GM23248 (cell line): ENCODE measurements around a stretch of chr18.

DNA sequence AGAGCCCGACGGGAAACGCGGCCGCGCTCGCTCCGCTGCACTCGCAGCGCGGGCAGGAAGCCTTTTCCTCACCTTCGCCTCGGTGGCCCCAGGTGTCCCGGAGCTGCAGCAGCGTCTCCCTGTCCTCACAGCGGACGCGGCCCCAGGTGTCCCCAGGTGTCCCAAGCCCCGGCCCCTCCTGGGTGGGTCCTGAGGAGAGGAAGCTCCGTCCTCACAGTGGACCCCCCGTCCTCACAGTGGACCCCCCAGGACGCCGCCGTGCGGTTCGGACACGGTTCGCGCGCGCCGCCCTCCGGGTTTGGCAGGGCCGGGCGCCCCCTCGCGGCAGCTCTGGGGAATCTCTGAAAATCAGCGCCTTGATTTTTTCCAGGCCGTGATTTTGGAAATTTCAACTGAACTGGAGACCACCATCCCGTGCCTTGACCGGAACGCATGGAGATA lies 23.8 kb upstream of the TUBB8B start:
- RAMPAGE, long total RNA, result no peak

GRCh38 chr18:109025-109584 lies 49.3 kb upstream of the USP14 start:
- RAMPAGE, long total RNA, result no peak

GRCh38 chr18:210780-212064 lies 52.9 kb downstream of the USP14 start:
- RAMPAGE, long total RNA, result no peak

DNA sequence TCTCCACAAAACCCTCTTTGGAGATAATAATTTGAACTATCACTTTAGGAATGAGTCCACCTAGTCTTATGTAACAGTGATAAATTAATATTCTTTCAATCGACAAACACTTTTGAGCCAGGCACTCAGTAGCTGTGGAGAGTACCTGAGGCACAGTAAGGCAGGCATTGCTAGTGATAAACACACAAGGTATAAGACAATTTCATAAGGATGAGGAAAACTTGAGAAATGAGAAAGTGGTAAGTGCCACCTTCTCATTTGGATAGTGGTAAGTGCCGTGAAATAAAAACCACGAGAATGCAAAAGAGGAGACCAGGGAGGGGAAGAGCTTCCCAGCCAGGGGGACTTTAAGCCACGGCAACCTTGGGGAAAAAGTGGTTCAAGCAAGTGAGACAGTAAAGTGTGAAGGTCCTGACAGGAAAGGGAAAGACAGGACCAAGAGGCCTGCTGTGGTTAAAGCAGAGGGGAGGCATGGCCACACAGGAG lies 50.4 kb downstream of the THOC1 start:
- RAMPAGE, long total RNA, result no peak

DNA sequence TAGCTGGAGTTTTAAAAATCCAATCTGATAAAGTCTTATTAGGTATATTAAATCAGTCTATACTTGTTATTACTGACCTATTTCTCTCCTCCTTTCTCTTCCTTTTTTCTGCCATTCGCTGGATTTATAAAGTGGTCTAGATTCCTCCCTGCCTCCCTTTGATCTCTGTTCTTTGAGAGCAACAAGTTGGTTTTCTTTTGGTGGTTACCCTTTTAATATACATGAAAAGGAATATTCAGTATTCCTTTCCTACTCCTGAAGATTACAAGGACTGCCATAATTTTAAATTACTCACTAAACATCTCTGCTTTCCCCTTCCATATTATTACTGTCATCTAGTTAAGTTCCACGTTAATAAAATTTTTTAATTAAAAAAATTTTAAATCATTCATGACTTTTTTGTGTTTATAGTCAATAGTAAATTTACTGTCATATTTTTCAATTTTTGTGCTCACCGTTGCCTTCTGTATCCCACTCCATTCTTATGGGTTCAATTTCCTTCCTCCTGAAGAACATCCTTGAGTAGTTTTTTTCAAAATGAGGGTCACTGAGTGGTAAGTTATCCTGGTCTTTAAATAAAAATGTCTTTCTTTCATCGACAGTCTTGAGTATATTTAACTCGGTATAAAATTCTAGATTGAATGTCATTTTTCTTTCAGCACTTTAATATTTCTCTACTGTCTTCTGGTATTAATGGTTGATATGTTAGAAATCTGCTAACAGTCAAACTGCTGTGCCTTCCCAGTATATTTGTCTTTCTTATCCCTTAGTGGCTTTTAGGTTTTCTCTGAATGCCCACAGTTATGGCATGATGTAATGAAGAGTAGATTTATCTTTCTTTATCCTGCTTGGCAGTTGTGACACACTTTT lies 23.8 kb downstream of the THOC1 start:
- RAMPAGE, long total RNA, result no peak

DNA sequence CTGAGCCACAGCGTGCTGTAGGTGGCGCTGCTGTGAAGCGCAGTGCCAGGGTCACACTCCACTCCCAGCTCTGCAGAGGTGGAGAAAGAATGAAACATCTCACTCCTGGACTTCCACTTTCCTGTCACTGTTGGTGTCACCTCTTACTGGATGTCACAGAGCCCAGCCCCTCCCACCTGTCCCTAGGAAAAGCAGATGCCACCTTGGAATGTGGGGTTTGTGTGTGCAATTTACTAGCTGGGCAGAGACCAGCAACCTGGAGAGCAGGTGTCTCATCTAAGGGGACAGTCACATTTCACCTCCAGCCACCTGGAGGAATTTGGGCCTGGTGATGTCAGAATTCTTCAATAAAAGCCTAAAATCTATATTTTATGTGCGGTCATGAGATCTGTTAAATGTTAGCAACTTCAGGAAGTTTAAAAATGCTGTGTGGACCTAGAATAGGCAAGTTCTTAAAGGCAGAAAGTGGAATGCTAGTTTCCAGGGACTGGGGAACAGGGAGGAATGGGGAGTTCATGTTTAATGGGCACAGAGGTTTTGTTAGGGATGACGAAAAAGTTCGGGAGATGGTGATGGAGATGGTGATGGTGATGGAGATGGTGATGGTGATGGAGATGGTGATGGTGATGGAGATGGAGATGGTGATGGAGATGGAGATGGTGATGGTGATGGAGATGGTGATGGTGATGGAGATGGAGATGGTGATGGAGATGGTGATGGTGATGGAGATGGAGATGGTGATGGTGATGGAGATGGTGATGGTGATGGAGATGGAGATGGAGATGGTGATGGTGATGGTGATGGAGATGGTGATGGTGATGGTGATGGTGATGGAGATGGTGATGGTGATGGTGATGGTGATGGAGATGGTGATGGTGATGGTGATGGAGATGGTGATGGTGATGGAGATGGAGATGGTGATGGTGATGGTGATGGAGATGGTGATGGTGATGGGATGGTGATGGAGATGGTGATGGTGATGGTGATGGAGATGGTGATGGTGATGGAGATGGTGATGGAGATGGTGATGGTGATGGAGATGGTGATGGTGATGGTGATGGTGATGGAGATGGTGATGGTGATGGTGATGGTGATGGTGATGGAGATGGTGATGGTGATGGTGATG lies 9.2 kb downstream of the TYMS start:
- RAMPAGE, long total RNA, result no peak

GRCh38 chr18:832037-832545 lies 20.0 kb upstream of the YES1 start:
- RAMPAGE, long total RNA, result no peak

DNA sequence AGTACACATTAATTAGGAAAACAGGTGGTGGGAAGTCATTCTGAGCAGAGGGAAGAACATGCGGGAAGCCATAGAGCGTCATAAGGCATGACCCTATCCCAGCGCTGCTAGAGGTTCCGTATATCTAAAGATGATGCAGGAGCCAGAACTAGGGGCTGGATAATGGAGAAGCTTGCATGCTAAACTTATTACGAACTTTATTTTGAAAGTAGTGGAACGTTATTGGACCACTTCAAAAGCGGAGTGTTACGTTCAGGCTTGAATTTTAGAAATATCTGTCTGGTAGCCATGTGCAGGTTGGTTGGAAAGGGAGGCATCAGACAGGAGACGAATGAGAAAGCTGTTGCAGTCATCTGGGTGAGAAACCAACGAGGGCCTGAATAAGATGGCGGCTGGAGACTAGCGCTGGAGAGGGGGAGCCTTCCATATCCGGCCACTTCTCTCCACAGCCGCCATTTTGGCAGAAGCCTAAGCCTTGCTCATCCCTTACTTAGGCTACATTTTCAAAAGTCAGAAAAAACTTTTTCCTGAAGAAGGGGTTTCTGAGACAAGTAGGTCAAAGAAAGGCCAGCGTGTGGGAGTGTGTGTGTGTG lies 220.8 kb downstream of the METTL4 start:
- RAMPAGE, long total RNA, result no peak

DNA sequence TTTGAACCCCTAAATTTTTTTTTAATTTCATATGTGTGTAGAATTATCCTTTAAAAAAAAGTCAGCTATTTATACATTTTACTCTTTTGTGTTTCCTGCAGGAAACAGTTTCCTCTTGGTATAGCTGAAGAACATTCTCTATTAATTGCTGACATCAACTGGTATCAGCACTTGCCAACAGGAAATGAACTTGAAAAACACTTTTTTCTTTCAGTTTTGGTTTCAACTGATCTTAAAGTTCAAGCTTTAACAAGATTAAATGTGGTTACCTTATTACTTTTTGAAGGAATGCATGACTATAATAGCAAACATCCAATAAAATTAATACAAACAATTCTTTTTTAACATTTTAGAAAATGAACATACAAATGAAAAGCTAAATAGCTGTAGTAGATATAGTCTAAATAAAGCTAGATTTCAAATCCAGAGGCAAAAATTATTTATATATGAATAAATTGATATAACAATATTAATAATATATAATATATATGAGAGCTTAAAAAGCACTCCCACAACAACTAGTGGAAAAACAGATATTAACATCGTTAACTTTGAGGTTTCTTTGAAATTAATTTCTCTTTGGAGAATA lies 34.4 kb downstream of the NDC80 start:
- RAMPAGE, long total RNA, result no peak

DNA sequence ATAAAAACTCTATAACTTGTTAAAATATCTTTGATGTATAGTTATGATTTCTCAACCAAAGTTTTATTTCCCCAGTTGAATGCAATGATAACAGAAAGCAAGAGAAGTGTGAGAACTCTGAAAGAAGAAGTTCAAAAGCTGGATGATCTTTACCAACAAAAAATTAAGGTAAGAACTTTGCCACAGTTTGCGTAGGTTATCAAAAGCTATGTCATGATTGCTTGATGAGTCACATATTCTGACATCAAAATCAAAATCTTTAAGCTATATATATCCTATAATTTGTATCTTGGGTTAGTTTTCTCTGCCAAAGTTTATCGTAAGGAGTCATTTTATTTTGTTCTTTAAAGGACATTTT lies 35.0 kb downstream of the NDC80 start:
- RAMPAGE, long total RNA, result no peak

- RAMPAGE, long total RNA, result no peak
These were observed 18.1 kb upstream of the SMCHD1 start for GRCh38 chr18:2637395-2637806.

DNA sequence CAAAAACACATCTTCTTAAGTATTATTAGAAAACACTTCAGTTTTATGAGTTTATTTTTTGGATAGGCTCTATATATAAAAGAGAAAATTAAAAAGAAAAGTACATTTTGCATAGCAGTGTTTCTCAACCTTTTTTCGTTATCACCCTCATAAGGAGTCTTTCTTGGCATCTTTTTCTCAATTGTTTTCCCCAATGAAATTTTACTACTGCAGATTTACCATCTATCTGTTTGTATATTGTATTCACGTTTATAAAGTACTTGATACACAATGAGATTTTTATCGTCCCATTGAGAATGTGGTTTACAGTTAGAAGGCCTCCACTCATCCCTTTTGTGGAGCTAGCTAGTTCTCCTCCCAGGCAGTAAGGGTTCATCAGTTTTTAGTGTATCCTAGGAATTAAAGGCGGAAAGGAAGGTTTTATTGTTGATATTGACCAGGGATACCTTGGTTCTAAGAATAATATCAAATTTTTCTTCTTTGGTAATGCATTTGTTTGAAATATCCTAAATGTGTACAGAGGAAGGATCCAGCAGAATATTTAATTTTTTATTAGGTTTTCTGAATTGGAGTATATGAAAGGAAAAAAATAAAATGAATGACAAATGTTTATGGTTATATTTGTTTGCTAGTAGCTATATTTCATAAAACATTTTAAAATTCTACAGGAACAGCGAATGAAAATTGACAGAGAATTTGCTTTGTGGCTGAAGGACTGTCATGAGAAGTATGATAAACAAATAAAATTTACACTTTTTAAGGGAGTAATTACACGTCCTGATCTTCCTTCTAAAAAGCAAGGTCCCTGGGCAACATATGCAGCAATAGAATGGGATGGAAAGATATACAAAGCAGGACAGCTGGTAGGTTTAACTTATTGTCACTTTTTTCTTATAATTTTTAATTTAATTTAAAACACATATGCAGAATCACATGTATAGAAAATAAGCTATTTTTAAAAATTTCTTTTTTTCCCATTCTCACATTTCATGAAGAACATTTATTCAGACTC lies 47.8 kb downstream of the SMCHD1 start:
- RAMPAGE, long total RNA, result no peak

DNA sequence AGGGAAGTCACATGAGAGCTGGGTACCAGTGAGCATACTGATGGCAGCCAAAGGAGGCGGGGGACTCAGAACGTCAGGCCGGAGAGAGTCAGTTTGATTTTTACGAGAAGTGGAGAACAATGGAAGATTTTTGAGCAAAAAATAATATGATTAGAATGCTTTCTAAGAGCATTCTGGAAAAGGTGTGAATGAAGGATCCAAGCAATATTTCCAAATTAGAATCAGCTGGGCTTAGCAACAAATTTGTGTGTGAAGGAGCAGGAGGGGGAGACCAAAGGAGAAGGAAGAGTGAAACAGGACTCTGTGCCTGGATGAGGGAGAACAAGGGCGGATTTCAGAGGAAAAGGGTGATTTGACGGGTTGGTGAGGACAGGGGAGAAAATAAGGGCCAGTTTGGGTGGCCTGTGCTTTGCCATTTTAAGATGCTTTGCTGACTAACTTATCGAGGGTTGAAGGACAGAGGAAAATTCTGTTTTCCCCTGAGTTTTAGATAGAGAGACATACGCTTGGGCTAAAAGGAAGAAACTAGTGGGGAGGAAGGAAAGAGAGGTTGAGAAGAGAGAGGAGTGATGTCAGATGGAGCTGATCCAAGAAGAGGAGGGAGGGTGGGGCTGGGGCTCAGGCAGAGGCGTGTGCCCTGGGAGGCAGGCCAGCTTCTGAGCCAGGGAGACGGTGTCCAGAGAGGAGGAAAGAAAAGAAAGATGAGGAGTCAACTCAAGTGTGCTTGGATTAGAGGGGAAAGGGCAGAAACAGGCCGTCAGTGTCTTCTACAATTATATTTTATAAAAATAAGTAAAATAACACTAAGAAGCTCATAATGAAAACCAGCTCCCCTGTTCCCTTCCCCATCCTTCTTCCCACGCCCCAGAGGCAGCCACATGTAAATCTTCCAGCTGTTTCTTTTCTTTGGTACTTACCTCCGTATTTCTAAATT lies 56.0 kb downstream of the EMILIN2 start:
- RAMPAGE, long total RNA, result no peak

DNA sequence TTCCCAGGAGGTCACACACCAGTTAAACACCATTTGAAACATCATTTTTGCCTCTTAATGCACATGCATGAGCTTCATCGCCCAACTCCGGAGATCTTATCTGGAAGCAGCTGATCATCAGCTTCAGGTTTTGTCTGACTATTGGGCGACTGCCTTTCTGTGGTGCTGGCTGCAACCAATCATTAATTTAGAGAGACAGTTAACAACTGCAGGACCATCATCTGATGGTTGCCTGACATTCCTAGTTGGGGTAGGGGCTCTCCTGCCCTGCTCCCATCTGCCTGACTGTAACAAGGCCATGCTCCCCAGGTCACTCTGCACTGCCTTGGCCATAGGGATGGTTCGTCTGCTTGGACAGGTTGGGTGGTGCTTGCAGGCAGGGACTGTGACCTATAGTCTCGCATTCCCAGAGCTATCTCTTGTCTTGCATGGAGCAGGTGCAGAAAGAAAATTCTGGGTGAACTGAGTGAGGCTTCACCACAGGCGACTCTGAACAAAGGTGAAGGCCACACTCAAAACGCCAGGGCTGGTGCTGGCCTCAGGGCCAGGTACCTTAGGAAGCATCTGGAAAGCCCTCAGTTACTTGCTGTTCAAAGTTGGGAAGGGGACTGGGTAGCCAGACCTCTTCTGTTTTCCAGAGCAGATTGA lies 64.7 kb downstream of the EMILIN2 start:
- RAMPAGE, long total RNA, result no peak

DNA sequence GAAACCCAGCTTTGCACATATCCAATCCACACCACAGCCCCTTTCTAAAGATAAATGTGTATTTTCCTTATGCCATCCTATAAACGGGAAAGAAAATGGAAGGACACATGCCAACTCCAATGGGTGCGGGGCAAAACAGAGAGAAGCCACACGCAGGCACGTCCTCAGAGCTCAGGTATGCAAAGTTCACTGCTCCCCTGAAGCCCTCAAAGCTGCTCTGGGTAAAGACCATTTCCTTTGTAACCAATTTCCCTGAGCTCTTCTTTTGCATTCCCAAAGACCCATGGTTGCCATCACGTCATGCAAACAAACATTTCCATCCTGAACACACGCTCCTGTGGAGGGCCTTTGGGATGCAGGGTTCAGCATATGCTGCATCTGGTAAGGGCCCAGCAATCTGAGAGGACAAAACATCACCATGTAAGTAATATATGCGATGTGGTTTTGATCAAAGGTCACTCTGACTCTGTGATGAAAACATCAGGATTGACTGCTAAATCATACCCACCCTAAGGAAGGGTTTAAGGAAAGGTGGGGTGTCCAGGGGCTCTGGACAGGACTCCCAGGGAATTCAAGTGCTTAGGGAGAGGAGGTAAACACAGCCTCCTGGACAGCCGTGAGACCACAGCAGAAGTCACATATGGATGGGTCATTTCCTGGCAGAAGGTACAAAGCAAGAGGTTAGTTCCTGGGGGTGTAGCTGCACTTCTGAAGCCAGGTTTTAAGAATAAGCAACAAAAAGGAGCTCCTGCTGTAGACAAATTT lies 69.5 kb downstream of the EMILIN2 start:
- RAMPAGE, long total RNA, result no peak

DNA sequence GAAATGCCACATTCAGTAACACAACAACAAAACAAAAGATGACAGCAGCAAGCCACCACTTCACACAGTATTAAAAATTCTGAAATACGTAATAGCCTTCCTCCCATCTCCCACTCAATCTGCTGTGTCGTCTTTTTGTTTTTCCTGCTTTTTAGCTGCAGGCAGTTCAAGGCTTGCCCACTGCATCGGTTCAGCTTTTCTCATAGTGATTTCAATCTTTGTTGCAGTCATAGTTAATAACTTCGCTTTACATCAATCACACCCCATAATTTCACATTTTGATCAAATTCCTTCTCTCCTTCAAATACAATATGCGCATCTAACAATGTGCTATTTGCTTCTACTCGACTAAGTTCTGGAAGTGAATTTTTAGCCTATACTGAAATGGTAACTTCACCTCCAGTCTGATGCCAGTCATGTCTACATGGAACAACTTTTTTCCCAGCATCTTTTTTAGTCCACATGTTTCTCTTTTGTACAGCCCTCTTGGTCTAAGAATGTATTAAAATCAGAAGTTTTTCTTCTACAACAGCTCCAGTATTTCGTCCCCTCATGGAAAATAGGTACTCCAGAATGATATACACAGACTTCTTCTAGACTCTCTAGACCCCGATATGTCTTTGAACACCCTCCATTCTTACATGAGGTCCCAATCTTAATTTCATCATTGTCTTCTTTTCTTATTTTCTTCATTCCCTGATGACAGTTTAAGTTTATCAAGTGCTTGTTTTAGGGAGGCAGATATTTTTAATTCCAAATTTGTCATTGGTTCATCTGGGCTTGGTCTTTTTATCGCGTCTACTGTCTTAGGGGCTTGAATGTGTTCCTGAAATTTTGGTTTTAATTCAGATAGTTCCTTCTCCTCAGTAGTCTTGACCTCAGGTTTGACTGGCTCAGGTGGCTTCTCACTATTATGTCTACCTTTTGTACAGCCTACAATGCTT lies 67.2 kb downstream of the LPIN2 start:
- RAMPAGE, long total RNA, result no peak

GRCh38 chr18:2984748-2985455 lies 28.0 kb downstream of the LPIN2 start:
- RAMPAGE, long total RNA, result no peak

- RAMPAGE, long total RNA, result no peak
These were observed 14.6 kb upstream of the LPIN2 start for GRCh38 chr18:3027316-3028208.

DNA sequence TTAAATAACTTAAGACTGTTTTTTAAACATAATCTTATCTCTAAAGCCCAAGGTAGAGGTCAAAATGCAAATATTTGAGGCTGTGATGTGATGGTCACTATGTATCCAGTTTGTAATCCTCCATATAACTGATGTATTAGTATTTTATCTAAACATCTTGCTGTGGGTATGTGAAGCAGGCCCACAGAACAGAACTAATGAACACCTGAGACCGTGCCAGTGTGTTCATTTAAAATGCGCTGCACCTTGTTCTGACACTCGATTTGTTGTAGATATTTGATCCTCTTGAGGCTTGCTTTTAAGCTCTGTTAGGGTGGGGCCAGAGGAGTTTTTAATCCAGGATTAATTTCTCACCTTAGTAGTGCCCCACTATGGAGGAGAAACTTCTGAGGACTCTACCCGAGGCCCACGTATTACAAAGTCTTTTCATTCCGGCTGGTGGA lies 49.6 kb upstream of the LPIN2 start:
- RAMPAGE, long total RNA, result no peak

DNA sequence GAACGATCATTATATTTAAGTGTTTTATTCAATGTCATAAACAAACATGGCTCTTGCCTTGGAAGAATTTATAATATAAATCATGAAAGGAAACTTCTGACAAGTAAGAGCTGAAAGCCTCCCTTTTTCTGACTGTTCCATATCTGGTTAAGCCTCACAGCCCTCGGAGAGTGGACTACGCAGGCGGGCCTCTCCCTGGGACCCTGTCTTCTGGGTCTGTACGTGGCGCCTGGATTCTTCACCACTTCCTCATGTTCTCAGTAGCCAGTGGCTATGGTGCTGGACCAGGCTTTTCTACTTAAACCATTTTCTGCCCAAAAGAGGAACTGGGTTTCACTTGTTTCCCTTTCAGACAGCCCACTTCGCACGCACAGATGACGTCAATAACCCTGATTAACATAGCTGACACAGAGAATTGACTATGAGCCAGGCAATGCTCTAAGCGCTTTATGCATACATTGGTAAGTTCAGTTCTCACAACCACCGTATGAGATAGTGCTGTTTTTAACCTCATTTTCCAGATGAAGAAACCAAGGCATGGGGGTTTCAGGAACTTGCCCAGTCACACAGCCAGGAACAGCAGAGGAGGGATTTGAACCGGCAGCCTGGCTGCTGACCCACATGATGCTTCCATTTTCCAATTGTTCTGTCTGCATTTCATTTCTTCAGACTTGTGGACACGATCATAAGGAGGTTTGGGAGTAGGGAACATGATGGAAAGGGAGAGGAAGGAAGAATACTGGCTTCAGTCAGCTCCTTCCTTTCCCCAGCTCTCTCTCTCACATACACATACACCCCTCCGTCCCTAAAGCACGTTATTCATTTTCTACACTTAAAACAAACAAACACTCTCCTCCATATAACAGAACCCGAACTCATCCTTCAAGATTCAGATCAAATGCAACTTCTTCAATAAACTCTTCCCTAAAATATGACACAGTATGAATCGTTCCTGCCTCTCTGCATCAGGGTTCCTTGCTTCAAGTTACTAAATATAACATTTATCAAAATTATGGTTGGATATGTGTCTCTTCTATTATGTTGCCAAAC lies 41.7 kb downstream of the MYOM1 start:
- RAMPAGE, long total RNA, result no peak